Foreskin keratinocyte (primary cell): ENCODE measurements around a stretch of chr17.

- RAMPAGE, total RNA = no peak
These were observed 28.5 kb downstream of the MXRA7 start for GRCh38 chr17:76682253-76682687.

- RAMPAGE, total RNA = no peak
These were observed 4.9 kb downstream of the METTL23 start for GRCh38 chr17:76731433-76732114.

GRCh38 chr17:76733786-76734336 lies 3.3 kb downstream of the SRSF2 start:
- RAMPAGE, total RNA = no peak

GRCh38 chr17:76736896-76737222 lies 272 bp downstream of the SRSF2 start:
- RAMPAGE, total RNA = no peak

DNA sequence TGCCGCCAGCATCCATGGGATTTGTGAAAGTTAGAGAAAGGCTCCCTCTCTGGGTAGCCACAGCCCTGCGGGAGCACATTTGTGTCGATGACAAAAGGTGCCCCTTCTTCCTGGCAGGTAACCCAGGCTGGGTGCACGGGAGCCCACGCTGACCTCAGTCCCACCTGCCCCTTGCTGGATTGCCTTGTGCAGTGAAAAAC lies 56.3 kb downstream of the MGAT5B start:
- RAMPAGE, total RNA = no peak

GRCh38 chr17:77109701-77110615 lies 30.8 kb upstream of the SEC14L1 start:
- RAMPAGE, total RNA = no peak

GRCh38 chr17:77126460-77126982 lies 14.2 kb upstream of the SEC14L1 start:
- RAMPAGE, total RNA = no peak

DNA sequence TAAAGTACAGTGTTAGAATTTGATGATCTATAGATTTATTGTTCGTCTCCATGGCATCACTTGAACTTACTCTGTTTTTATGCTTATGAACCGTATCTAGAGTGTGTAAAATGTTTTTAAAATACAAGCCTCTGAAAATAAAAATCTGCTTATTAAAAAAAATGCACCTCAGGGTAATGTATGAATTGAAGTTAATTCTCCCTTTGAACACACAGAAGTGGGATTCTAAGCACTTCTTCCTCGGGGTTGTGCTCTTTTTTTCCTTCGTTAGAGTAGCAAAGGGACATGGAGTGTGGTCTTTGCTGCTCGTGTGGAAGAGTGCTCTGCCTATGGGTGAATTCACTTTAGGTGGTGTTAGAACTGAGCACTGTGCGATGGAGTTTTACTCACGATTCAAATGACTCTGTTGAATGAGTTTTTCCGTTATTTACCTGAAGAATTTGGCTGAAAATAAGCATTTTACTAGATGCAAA lies 3.0 kb downstream of the SEC14L1 start:
- RAMPAGE, total RNA = no peak

DNA sequence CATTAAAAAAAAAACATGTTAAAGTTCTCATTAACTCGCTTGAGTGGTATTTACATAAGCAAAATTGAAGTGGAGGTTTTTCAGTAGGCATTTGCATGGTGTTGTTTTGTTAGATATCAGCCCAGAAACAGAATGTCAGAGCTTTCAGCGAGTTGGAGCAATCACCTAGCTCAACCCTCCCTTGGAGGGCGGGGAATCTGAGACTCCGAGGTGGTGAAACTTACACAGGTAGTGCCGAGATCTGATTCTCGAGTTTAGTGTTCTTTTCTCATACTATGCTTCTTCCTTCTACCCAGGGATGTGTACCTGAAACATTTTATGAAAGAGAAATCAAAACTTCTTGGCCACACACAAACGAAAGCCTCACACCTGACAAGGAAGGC lies 6.6 kb downstream of the SEC14L1 start:
- RAMPAGE, total RNA = no peak

GRCh38 chr17:77172718-77173623 lies 32.2 kb downstream of the SEC14L1 start:
- RAMPAGE, total RNA = no peak

- RAMPAGE, total RNA = no peak
These were observed 47.3 kb downstream of the SEC14L1 start for GRCh38 chr17:77188111-77188504.

DNA sequence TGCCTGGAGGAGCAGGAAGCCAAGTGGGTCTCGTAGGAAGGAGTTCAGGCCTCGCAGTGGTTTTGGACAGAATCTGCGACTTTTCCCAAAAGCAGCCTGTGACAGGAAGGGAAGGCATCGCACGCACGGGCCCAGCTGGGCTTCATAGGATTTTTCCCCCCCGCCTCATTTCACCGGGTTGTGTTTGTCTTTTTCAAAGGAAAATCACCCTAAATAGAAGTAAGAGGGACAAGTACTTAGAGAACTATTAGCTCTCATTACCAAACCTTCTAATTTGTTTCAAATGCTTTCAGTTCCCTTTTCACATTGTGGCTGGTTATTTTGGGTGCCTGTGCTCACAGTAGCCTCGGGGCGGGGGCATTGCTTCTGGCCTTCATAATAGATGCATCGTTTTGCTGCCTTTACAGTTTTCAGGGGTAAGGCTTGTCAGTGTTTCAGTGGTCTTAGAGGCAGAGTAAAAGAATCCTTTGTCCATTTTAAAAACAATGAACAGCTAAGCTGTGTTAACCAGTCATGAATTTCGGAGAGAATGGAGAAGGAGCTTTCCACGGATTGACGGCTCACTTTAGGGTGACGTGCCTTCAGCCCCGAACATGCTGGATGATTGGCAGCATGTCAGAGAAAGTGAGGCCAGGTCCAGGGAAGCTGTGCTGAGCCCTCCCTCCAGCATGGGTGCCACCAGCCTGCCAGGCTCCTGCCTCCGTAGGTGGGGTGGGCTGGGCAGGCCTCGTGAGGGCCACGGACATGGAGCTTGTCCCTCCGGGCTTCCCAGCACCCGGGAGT lies 68.8 kb upstream of the SEPTIN9 start:
- RAMPAGE, total RNA = no peak

GRCh38 chr17:77220942-77221759 lies 60.1 kb upstream of the SEPTIN9 start:
- RAMPAGE, total RNA = no peak

- RAMPAGE, total RNA = no peak
These were observed 52.9 kb upstream of the SEPTIN9 start for GRCh38 chr17:77228176-77228934.

DNA sequence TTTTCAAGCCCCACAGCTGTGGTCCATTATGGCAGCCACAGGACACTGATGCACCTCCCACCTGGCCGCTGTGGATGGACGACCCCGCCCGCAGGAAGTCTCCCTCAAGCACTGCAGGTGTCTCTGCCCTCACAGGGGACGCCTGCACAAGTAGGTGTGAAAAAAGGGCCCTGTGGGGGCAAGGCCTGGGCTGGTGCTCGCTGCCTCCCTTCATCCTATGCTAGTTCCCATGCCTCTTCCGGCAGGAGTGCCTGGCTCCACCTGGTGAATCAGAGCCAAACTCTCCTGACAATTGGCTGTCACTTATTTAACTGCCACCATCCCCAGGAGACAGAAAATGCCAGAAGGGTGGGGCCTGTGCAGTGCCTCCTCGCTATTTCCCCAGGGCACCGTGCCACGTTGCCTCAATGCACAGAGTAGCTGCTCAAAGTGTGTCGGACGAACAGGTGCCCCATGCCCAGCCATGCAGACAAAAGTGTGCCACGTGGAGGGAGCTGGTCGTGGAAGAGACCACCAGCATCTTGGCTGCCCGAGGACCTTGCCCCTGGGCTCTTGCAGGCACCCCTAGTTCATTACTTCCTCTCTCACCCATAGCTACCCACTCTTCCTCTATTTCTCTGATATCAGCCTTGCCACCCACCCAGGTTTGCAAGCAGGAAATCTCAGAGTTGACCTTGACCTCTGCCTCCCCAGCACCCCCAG lies 30.2 kb downstream of the SEPTIN9 start:
- RAMPAGE, total RNA = no peak

GRCh38 chr17:77343321-77344022 lies 62.2 kb downstream of the SEPTIN9 start:
- RAMPAGE, total RNA = no peak

DNA sequence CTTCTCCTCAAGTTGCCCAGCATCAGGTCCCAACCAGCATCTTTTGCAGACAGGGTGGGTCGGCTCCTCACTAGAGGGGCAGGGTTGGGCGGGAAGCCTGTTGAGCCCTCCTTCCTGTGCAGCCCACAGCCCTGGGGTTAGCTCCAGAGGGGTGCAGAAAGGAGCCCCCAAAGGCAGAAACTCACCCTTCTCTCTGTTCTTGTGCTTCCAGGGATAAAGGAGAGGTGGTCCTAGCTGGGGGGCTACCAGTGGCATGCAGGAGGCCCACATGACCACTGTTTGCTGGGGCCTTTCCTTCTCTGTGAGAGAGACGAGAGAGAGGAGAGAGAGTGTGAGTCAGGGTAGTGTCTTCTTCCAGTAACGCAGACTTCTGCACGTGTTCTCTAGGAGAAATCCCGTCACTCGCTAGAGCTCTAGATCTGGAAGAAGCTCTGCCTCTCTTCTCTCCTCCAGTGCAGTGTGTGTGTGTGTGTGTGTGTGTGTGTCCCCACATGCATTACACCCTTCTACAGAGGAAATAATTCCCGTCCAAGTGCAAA lies 68.9 kb downstream of the SEPTIN9 start:
- RAMPAGE, total RNA = no peak

DNA sequence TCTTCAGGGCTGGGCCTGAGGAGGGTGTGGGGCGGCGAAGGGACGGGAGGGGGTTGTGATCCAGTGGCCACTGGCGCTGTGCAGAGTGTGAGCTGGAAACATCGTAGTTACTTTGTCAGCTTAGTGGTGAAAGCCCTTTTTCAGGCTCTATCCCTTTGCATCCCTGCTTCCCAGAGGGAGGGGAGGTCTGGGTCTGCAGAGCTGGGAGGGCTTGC lies 93.4 kb downstream of the SEPTIN9 start:
- RAMPAGE, total RNA = no peak

DNA sequence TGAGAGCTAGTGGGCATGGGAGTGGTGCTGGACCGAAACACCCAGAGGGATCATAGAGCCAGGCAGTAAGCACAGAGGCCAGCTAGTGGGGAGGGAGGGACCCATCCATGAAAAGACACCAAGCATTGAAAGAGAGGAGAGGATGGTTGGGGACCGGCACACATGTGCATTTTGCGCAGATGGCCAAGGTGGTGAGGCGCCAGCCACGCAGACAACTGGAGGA lies 117.5 kb downstream of the SEPTIN9 start:
- RAMPAGE, total RNA = no peak

DNA sequence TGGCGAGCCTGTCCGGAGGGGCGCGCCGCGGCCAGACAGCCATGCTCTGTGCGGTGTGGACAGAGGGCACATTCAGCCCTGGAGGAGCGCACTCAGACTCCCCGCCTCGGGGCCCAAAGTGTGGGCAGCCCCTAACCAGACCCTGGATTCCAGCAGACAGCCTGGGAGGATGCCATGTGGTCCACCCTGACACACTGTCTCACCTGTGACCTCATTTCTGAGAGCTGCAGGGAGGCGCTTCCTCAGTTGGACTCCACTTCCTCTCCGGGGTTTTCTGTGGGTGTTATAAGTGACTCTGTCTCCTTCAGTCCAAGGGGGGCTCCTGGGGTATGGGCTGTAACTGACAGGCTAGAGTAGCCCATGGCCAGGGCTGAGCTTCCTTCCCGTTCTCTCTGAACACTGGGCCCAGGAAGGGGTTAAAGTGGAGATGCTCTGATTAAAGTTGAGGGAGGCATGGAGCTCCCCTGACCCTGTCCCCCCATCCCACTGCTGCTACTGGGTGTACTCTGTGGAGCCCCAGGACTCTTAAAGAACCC lies 128.5 kb downstream of the SEPTIN9 start:
- RAMPAGE, total RNA = no peak